GM12892 (cell line): ENCODE measurements around a stretch of chr2.

DNA sequence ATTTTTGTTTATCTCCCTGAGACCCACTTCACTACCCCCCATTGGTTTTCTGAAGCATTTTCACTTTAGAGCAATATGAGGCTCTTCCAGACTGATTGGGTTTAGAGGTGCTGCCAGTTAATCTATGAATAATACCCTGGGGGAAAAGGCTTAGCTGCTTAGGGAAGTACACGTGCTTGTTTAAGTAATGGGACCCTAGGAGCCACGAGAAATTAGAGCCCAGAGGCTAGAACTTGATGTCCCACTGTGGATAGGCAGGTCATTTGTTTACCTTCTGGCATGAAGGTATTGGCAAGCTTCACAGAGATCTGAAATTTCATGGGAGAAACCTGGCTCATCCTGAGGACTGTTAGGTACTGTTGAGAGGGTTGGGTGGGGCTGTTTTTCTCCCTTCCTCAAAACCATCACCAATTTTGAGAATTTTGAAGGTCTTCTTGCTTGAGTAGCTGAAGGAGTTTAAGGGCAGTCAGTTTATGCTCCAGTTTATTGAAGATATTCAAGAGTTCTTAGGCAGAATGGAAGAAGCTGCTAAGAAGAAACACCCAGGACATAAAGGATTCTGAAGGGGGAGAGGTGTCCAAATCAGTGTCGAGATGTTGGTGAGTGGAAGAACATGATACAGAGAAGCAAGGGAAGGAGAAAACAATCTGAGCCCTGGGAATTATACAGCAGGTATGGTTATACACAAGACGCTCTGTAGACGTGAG, 59.9 kb downstream of the CLIP4 start:
- RRBS, result no CpG with 5 or more reads among the region's 5 CpGs

DNA sequence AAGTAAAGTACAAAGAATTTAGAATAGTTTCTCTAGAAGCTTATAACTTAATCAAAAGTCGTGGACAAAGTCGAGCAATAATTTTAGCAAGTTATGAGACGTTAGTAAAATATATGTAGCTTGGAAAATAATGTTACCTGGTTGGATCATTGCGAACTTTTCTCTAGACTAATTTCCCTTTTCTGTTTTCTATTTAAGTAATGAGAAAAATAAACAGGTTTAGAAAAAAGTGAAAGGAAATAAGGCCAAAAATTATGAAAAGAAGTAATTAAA, 1.7 kb downstream of the YPEL5 start:
- RRBS, result no CpG with 5 or more reads among the region's 4 CpGs

- RRBS, result no CpG with 5 or more reads among the region's 3 CpGs
These were observed 4.8 kb downstream of the YPEL5 start for GRCh38 chr2:30151383-30152173.

- RRBS, result 2% methylated on average over 18 of the region's 95 CpGs
These were observed 597 bp downstream of the LBH start for GRCh38 chr2:30231612-30232650.

DNA sequence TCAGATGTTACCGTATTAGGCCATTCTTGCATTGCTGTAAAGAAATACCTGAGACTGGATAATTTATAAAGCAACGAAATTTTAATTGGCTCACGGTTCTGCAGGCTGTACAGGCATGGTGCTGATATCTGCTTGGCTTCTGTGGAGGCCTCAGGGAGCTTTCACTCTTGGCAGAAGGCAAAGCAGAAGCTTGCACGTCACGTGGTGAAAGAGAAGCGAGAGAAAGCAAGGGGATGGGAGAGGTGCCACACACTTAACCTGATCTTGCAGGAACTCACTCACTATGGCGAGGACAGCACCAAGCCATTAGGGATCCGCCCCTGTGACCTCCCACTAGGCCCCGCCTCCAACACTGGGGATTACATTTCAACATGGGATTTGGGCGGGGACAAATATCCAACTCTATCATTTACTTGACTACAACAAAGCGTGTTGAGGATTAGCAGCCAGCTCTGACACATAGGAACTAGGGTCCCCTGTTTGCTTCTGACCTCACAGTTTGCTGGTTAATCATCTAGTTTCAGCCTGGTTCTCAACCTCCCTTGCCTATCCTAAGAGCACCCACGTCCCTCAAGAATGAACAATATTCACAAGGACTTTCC, 35.8 kb downstream of the LBH start:
- RRBS, result no CpG with 5 or more reads among the region's 12 CpGs

DNA sequence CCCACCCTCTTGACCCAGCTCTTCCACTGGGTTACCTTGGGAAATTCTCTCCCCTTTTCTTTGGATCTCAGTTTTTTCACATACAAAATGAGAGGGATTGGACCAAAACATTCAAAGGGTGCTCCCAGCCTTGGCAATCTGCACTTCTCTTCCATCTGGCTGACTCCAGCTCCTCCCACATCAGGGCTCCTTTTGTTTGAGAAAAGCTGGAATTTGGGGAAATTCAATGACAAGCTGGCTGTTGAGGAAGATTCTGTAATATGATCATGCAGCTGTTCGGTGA, 42.8 kb upstream of the LCLAT1 start:
- RRBS, result no CpG with 5 or more reads among the region's 1 CpG

DNA sequence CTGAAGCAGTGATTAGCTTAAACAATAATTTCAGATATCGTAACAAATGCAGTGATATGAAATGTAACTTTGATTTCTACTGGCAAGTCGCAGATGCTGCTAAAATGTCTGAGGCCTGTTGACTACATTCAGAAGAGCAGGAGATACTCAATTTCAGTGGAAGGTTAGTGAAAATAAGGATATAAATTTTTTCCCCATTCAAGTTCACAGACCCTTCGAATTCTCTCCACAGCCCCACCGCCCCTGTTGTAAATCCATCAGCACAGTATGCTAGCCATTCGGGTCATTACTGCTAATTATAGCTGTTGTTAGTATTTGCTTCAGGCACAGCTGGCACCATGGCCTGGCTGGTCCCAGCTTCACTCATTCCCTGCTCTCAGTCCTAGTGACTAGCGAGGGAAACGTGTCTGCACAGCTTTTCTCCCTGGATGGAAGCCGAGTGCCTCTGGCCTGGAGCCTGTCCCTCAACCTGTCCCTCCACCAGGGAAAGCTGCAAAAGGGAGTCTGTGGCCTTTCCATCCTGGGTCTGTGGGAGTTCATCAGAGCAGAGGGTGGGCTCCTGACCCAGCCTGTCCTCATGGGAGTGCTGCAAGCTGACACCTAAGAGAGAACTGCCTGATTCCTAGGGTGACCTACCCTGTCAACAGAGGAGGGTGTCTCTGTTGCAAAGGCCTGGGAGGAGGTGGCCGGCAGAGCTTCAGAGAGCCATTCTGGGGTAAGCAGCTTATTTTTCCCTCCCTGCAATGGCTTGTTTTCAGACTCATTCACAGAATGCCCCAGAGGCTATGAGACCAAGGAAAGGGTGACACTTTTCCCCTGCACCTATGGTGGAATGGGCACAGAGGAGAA, 118.4 kb downstream of the CAPN13 start:
- RRBS, result no CpG with 5 or more reads among the region's 9 CpGs

DNA sequence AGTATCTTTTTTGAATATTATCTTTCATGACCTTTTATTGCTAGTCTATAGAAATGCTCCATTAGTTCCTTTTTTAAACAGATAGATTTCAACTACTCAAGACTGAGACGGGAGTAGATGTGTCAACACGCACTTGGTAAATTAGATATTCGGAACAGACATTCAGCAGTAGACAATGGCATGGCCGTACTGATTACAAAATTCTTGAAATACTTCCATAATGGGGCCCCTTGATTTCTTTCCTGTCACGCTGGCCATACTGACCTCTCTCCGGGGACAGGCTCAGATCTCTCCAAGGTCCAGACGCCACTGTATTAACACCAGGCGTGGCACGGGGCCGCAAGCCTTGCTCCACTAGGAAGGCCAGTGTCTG, 2.5 kb upstream of the EHD3 start:
- RRBS, result no CpG with 5 or more reads among the region's 10 CpGs

GRCh38 chr2:31365548-31365747, 49.1 kb downstream of the XDH start:
- RRBS, result 80% methylated on average over 1 of the region's 4 CpGs

- RRBS, result no CpG with 5 or more reads among the region's 3 CpGs
These were observed 29.7 kb downstream of the XDH start for GRCh38 chr2:31384727-31385353.

DNA sequence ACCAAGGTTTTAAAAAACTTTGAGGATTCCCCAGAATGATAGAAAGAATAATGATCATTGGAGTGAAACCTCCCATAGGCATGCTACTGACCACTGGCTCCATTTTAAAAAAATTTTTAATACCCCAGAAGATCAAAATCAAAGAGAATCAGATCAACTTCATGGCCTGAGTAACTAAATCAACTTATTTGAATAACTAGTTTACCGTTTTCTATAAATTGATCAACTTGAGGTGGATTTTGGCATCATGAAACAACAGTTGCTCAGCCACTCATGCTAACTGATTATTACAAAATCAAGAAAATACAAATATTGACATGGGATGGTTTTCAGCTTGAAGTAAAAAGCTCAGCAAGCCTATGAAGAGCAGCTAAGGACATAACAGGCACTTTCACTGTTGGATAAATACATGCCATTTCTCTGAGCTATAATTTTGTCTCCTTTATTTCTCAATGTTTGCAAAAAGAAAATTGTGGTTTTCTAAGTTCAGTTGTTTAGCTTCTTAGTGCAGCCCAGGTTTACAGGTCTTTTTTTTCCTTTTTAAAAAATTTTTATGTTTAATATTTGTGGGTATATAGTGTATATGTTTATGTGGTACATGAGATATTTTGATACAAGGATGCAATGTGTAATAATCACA, 18.9 kb downstream of the SRD5A2 start:
- RRBS, result no CpG with 5 or more reads among the region's 1 CpG

GRCh38 chr2:31904522-31904889, 106.3 kb downstream of the MEMO1 start:
- RRBS, result no CpG with 5 or more reads among the region's 7 CpGs

DNA sequence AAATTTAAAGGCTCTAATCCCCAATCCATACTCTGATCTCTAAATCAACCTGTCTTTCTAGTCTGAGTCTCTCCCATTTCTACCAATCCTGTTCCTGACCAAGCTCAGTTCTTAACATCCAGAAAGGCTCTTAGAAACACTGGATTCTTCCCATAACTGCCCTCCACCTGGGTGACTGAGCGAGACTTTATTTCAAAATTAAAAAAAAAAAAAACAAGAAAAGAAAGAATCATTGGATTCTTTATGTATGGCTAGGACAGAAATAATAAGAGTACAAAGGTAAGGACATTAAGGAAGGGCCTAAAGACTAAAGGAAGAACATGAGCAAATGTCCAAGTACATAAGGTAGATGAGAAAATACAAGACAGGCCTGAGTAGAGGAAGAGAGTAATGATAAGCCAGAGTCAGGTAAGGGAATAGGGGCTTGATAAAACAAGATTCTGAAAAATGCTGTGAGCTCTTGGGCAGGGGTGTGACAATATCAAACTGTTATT, 76.5 kb downstream of the MEMO1 start:
- RRBS, result no CpG with 5 or more reads among the region's 1 CpG

- RRBS, result no CpG with 5 or more reads among the region's 6 CpGs
These were observed 30.2 kb downstream of the MEMO1 start for GRCh38 chr2:31980595-31981067.

DNA sequence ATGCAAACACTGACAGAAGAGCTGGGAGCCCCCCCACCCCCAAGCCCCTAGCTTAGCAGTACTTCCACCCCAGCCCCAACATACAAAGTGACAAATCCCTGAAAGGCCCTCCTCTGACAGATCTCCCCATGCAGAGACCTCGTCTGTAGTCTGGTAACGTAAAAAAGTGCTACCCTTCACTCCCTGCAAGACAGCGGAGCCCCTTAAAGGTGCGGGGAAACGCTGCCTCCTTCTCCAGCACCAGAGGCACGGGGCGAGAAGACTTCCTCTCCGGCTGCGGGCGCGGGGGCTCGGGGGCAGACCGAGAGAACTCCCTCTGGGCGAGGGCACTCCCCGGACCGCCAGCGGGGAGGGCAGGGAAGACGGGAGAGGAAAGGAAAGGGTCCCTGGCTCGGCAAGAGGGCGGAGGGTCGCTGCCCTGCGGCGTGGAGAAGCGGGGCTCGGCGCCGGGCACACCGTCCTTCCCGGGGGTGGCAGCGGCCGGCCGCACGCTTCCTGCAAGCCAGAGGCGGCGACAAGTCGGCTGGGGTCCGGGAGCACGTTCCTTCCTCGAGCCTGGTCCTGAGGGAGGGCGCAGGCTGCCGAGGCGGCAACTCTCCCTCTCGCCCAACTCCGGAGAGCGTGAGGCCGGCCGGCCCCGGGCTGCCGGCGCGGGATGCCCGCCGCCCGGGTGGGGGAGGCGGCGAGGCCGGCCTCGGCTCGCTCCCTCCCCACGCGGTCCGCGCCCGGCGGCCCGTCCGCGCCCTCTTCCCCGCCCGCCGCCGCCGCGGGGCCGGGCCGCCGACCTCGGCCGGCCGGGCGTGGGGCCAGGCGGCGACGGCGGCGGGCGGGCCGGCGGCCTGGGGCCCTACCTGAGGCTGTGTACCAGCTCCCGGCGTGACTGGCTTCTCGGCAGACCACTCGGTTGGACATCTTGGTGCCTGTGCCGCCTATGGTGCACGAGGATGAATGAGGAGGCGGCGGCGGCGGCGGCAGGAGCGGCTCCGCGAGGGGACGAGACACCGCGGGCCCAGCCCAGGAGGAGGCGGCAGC, 1.2 kb downstream of the MEMO1 start:
- RRBS, result 2% methylated on average over 45 of the region's 107 CpGs

DNA sequence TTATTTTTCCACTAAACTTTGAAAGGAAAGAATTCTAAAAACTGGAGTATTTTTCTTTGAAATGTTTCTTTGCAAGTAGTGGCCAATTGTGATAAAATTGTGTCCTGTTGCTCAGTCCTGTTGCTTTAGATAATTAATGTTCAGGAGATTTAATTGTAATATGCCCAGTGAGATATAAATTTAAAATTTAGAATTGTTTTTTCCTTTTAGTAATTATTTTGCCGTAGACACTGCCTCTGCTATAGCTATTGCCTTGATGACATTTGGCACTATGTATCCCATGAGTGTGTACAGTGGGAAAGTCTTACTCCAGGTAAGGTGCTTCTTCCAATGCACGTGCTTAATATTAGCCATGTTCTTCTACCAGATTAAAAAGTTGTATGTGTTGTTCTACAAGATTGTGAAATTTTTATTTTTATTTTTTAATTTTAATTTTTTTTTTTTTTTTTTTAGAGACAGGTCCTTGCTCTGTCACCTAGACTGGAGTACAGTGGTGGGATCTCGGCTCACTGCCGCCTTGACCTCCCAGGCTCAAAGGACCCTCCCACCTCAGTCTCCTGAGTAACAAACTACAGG, 38.8 kb downstream of the SLC30A6 start:
- RRBS, result no CpG with 5 or more reads among the region's 4 CpGs

GRCh38 chr2:32499702-32500036, 128.2 kb upstream of the TTC27 start:
- RRBS, result no CpG with 5 or more reads among the region's 6 CpGs

GRCh38 chr2:33336296-33336871, 140.1 kb upstream of the RASGRP3 start:
- RRBS, result no CpG with 5 or more reads among the region's 7 CpGs

GRCh38 chr2:33338514-33338890, 137.9 kb upstream of the RASGRP3 start:
- RRBS, result no CpG with 5 or more reads among the region's 4 CpGs

DNA sequence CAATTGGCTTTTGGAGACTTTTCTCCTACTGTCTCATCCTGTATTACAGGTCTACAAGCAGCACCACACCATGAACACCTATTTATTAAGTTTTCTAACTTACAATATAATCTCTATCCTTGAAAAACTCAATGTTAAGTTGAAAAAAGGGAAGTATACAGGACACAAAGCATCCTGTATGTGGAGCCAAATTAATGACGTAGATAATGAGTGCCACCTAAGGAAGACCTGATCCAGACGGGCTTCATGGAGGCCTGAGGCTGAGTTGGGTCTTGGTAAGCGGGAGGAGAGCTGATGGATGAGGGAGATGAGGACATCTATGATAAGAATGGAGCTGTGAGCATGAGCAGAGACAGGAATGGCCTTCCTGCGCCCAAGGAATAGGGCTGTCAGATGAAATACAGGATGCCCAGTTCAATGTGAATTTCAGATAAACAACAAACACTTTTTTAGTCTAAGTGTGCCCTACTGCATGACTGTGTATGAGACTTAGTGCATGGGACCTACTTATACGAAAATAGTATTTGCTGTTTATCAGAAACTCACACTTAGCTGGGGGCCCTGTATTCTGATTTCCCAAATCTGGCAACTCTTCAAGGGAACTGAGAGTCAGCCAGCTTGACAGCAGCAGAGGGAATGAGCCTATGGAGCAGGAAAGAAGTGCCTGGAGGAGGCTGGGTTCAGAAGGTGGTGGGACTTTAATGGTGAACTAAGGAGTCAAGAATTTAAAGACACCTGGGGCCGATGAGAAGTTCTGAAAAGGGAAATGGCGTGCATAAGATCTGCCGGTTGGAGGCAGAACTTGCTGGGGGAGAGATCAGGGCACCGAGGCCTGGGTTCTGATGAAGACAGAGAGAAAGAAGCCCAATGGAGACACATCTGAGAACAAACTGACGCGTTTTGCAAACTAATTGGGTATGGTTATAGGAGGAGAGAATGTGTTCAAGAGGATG, 37.1 kb upstream of the RASGRP3 start:
- RRBS, result no CpG with 5 or more reads among the region's 11 CpGs